GM19239 (cell line): Measurements from ENCODE around the genes CEP63 and SLC35G2.

GRCh38 chr3:134485798-134486891 is at the start of gene CEP63:
Gene CEP63 (plus strand): TSS chr3:134486057.
- RRBS = under 1% methylated on average over 34 of the region's 88 CpGs

DNA sequence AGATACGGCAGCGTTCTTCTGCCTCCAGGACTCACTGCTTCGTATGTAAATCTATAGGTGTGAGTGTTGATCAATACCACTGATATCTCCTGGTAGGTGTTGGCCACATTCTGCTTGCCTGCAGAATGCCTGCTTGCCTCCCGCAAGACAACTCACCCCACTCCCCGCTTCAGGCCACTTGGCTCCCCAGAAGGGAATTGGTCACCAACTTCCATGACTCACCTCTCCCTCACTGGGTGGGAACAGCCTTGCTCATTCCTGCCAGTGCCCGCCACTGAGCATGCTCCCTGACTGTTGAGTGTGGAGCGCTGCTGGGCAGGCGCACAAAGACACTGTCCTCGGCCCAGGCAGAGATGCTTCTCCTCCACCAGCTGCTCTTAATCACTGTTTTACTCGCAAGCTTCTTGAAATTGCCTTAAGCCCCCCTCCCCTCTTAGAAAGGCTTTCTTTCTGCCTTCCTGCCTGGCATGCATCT is 57.3 kb upstream of the PPP2R3A start:
- RRBS = no CpG with 5 or more reads among the region's 10 CpGs

- RRBS = no CpG with 5 or more reads among the region's 5 CpGs
Measured at GRCh38 chr3:136103249-136103754, 92.8 kb downstream of the MSL2 start.

GRCh38 chr3:136196685-136197487 is 751 bp upstream of the MSL2 start:
- RRBS = 2% methylated on average over 8 of the region's 54 CpGs

DNA sequence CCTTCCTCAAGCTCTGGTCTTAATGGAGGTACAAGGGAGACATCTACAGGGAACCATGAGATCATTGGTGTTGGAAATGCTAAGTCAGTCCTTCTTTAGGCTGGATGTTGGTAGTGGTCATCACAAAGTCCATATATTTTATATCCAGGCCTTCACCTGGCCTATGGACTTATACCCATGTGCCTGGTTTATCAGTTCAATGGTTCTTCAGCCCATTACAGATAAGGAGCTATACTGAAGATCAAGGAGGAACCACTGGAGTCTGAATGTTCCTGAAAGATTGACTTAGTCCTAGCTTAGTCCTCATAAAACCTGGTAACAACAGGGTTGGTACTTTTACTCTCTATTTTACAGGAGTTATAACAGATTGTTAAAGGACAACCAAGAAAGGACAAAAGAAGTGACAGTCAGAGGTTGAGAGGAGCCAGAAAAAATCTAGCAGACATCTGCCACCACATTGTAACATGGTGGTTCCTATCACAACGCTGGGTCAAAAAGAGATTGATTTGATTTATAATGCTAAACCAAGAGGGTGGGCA is 134.8 kb downstream of the STAG1 start:
- RRBS = no CpG with 5 or more reads among the region's 1 CpG

- RRBS = no CpG with 5 or more reads among the region's 4 CpGs
Measured at GRCh38 chr3:136632549-136632960, 119.6 kb downstream of the STAG1 start.

DNA sequence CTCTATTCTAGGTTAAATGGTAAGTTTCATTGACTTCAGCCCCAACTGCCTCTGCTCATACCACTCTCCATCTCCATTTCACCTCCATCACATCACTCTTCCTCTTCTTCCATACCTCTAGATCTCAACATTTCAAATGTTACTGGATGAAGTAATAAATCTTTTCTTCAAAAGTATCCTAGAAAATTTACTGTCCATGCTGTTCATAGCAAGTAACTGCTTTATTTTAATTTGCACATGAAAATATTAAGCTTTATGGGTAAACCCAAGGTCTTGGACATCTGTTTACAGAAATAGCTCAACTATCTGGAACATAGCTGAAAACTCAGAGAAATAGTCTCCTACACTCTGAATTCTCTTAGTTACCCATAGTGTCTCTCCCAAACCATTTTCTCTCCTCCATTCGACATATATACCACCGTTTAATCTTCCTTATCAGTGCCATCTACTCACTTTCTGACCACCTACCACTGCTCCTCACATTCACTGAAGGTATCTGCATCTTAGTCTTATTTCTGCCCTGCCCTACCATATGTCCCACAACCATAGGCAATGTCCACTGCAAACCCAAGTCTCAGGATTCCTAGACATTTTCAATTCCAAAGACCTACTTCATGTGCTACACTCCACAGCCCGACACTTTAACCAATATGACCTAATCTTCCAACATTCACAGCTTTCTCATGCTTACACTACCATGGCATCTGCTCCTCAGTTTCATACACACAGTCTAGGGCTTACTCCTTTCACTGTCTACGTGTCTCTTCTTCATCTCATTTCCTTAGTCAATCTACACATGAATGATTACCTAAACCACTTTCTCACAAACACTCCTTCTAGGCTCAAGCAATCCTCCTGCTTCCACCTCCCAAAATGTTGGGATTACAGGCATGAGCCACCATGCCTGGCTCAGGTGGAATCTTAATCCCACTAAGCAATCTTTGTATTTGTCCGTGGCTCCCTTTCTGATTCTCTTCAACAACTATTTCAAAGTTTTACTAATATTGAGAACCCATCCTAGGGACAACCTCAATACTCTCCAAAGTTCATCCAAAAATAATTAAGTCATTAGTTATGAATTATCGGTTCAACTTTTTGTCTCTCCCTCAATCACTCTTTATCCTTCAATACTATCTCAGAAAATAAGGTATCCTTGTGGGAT is 106.4 kb downstream of the STAG1 start:
- RRBS = no CpG with 5 or more reads among the region's 6 CpGs

DNA sequence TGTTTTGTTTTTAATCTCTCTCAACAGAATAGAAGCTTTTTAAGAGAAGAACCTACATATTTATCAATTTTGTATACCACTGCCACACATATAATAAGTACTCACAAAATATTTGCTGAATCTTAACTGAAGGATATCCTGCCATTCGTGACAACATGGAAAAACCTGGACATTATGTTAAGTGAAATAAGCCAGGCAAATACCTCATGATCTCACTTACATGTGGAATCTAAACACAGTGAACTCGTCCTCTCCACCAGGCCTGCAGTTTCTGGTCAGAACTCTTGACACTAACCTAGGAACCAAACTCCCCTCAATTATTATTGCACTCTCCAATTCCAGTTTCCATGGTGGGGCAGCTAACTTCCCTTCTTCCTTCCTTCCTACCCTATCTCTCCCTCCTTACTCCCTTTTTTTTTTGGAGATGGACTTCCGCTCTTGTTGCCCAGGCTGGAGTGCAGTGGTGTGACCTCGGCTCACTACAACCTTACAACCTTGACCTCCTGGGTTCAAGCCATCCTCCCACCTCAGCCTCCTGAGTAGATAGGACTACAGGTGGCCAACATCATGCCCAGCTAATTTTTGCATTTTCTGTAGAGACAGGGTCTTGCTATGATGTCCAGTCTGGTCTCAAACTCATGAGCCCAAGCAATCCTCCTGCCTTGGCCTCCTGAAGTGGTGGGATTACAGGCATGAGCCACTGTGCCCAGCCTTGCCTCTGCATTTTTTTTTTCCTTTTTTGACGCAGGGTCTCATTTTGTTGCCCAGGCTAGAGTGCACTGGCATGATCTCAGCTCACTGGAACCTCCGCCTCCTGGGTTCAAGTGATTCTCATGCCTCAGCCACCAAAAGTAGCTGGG is 17.2 kb downstream of the STAG1 start:
- RRBS = no CpG with 5 or more reads among the region's 6 CpGs

DNA sequence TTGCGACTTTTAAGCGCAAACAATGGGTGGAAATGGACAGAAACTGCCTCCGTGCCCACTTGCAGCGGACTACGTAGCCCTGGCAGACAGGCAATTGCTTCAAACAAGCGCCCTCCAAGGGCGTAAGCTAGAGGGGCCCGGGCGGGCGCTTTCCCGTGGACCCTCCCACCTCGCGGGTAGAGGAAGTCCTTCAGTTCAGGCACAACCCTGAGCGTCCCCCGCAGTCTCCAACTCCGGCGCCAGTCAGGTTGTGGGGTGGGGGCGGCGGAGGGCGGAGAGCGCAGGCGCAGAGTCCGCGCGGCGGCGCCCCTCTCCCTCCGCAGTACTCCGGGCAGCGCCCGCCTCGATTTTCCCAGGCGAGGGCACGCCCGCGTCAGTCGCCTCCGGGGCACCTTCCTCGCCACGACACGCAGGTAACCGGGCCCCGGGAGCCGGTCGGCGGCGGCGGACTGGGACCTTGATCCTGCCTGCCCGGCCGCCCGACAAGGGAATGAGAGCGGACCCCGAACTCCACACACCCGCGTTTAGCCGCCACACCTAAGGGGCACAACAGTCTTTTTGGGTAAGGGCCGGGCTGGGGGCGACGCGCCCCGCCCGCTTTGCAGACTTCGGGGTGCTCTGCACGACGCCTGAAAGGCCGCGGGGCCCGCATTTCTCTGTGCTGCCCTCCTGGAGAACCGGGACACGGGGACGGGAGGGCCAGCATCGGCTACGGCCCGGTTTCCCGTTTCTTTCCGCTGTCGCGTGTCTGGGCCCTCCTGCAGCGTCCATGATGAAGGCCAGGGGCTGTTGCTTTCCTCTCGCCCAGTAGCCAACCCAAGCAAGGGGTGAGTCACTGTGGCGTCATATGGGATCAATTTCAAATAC is at the start of gene SLC35G2:
TSS of gene SLC35G2 (plus strand) at position 325 of the 867 bp plus-strand sequence.
- RRBS = 2% methylated on average over 44 of the region's 81 CpGs

GRCh38 chr3:136860596-136861107 is 1.4 kb upstream of the NCK1 start:
- RRBS = no CpG with 5 or more reads among the region's 5 CpGs

GRCh38 chr3:136984718-136985341 is 27.0 kb downstream of the IL20RB start:
- RRBS = no CpG with 5 or more reads among the region's 3 CpGs

DNA sequence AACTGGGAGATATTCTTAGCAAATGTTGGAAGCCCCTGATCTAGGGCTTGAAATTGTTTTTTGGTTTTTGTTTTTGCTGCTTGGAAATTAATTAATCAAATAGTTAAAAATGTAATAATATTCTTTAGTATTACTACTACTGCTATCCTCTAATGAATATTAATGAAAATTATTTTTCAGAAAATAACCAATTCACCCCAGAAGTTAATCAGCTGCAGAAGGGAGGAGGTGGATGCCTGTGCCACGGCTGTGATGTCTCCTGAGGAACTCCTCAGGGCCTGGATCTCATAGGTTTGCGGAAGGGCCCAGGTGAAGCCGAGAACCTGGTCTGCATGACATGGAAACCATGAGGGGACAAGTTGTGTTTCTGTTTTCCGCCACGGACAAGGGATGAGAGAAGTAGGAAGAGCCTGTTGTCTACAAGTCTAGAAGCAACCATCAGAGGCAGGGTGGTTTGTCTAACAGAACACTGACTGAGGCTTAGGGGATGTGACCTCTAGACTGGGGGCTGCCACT is 52.2 kb downstream of the IL20RB start:
- RRBS = no CpG with 5 or more reads among the region's 5 CpGs

DNA sequence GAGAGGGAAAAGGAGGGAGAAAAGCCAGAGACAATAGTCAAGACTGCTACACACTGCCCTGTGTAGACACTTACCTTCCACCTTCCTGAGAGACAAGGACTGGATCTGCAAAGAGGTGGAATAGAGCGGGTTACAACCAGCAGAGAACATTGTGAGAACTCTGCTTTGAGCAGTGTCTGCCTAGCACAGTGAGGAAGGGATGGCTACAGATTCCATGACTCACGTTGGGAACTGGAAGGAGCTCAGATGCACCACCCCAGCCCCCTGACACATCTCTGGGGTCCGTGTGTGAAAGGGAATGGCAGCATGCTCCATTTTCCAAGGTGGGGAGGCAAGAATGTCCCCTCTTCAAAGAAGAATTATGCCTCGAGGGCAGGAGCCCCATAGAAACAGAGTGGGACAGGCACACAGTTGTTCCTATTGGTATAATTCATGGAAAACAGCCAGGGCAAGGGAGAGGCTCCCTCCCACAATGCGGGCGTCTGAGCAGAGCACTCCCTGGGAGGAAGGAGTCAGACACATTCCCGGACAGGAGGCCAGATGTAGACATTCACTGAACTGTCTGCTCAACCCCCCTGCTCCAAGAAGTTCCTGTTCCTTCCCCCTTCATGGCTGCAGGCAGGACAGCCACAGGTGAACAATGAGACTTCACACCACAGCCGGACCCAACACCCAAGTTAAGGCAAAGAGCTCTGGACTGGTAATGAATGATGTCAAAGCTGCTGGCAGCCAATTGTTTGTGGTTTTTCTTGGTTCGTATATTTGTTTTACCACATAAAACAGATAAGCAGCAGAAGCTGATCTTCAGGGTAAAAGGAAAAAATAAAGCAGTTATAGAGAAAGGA is 33.5 kb downstream of the DZIP1L start:
- RRBS = no CpG with 5 or more reads among the region's 9 CpGs

- RRBS = no CpG with 5 or more reads among the region's 9 CpGs
Measured at GRCh38 chr3:138114352-138114903, 980 bp downstream of the DZIP1L start.

DNA sequence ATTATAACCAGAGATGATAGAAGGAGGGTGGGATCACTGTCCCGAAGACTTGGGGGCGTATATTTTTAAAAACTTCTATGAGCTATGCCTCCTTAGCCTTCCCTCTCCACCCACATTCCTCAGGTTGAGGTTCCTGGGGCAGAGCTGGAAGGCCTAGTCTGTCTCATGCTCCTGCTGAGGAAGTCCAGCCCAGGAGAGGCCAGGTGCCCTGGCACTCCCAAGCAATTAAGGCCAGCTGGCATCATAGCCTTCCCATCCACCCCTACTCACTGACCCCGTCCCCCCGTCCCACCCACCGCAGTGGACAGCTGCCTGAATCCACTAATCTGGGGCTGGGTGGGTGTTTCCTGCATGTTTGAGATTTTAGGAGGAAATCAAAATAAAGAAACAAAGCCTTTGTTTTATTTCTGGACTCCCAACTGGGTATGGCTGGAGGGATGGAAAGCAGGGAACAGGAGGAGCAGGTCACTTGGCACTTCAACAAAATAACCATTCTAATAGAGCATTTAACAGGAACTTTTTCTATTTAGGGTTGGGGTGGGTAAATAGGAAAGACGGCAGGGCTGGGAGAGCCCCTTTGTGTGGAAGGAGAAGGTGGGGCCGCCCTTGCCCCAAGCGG is 8.3 kb downstream of the MRAS start:
- RRBS = no CpG with 5 or more reads among the region's 8 CpGs

- RRBS = no CpG with 5 or more reads among the region's 7 CpGs
Measured at GRCh38 chr3:138372656-138373207, 24.4 kb downstream of the MRAS start.

- RRBS = no CpG with 5 or more reads among the region's 3 CpGs
Measured at GRCh38 chr3:138381955-138382578, 33.7 kb downstream of the MRAS start.

DNA sequence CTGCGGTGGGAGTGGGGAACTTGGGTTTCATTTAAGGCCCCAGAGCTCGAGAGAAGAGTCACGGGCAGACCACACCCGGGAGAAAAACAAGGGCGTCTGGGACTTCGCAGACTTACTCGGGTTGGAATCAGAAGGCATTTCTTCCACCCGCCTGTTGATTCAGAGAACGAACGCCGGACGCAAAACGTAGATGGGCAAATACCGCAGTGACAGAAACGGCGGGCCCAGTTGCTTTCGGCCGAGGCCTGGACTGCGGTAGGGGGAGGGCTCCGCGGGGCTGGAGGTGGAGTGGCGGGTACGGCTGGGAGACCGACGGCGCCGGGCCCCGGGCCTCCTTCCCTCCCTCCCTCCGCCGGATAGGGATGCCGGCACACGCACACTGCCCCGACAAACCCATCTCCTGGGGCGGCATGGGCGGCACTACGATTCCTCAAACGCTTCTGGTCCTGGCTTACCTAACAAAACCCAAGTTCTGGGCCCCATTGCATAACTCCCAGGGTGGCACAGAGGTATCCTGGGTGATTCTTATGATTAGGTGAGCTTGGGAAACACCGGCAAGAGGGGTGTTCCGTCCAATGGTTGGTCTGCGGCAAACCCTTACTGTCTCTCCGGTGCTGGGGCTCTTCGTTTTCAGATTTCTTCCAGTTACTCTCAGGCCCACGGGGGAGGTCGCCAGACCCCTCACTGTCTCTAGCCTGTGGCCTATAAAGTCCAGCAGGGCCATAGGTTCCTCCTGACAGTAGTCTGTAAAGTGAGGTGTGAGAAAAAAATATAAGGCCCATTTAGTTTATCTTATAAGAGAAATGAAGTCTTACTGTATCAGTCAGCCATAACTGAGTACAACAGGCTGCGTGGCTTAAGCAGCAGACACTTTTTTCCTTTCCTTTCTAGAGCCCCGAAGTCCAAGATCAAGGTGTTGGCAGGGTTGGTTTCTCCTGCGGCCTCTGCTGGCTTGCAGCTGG is 1.2 kb downstream of the ESYT3 start:
- RRBS = 40% methylated on average over 11 of the region's 47 CpGs

- RRBS = no CpG with 5 or more reads among the region's 2 CpGs
Measured at GRCh38 chr3:138468970-138469484, 34.6 kb downstream of the ESYT3 start.

DNA sequence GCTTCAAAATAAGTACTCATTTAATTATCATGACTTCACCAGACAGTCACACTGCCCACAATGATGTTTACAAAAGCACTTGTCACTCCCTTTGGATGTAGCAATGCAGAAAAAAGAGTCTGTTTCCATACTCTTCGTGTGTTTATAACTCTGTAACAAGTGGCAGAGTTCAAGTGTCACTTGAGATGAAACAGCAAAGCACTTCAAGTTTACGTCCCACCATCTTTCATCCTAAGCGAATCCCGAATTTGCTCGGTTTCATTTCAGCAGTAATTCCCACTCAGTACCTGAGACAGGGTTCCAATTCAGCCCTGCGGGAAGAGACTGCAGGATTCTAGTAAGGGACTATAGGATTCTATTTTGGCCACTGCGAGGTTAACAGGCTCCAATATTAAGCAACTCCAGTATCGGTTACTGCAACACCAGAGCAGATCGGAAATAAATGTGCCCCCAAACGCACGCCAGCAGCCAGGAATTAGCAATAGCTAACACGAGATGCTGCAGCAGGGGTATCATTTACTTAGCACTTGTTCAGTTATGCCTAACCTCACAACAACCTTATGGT is 1.1 kb downstream of the PIK3CB start:
- RRBS = no CpG with 5 or more reads among the region's 12 CpGs